Heart (tissue), 3 donors: ENCODE measurements around the genes PNPLA5, PNPLA3 and PARVG.

- RAMPAGE, long total RNA, 2 experiments, result no peak in any of the 2 experiments
These were observed 8.6 kb downstream of the BIK start for GRCh38 chr22:43118771-43119838.

DNA sequence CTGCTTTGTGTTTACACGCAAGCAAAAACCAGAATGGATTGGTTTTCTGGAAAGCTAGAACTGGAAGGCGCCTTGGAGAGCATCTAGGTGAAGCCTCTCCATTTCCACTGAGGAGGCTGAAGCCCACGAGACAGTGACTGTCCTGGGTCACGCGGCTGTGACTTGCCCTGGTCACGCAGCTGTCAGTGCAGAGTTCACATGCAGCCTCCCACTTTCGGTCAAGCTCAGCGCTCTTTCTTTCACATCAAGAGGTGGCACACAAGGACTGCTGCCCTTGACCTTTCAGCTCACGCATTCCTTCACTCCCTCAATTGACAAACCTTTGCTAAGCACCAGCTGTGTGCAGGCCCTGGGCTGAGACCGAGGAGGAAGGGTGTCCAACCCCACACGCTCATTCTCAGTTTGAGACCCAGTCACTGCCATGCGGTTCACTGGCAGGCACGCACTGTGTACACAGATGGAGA lies 70.4 kb downstream of the SCUBE1 start:
- RAMPAGE, long total RNA, 2 experiments, result no peak in any of the 2 experiments

DNA sequence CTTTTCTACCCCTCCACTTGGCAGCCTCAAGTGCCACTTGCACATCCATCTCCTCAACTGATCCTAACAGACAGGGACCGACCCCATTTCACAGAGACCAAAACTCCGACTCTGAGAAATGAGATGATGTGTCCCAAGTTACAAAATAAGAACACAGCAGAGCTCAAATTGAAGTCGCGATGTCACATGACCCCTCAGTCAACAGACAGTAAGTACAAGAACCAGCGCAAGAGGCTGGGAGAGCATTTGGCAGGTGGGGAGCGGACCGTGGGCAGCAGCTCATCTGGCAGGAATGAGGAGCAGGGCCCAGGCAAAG lies 34.4 kb downstream of the SCUBE1 start:
- RAMPAGE, long total RNA, 2 experiments, result no peak in any of the 2 experiments

DNA sequence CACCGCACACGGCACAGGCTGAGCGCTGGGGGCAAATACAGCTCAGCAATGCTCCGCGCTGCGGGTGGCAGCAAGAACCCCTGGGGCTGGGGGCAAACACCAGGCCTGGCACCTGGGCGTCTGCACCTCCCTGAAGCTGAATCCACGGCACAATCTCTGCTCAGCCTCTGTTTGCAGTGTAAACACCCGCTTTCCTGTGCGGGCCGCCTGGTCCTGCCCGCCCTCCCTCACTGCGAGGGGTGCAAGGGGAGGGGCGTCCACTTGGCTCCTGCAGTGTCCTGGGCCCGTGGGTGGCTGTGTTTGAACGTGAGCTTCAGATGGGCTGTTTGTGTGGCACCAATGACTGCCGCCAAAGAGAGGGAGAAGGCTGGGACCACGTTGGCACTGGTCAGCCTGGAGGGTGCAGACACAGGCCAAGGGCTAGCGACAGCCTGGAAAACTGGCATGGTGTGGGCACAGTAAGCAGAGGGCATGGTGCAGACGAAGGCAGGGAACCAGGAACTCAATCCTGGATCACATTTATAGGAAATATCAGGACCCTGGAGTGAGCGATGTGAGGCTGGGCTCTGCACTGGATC lies 14.7 kb upstream of the MPPED1 start:
- RAMPAGE, long total RNA, 2 experiments, result no peak in any of the 2 experiments

DNA sequence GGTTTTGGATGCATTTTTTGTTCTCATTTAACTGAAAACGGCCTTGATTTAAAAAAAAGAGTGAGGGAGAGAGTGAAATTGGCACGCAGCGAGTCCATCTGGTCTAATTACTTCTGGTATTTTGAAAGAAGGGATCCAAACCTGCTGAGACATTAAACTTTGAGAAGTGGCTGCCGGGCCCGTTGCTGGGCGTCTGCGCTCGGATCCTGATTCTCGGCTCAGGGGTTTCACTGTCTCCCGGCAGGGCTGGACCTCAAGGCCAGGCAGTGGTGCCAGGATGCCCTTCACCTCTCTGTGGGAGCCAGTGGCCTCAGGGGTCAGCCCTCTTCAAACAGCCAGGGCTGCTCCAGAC lies 70.3 kb downstream of the MPPED1 start:
- RAMPAGE, long total RNA, 2 experiments, result no peak in any of the 2 experiments

- RAMPAGE, long total RNA, 2 experiments, result no peak in any of the 2 experiments
These were observed 67.8 kb downstream of the EFCAB6 start for GRCh38 chr22:43744264-43744729.

DNA sequence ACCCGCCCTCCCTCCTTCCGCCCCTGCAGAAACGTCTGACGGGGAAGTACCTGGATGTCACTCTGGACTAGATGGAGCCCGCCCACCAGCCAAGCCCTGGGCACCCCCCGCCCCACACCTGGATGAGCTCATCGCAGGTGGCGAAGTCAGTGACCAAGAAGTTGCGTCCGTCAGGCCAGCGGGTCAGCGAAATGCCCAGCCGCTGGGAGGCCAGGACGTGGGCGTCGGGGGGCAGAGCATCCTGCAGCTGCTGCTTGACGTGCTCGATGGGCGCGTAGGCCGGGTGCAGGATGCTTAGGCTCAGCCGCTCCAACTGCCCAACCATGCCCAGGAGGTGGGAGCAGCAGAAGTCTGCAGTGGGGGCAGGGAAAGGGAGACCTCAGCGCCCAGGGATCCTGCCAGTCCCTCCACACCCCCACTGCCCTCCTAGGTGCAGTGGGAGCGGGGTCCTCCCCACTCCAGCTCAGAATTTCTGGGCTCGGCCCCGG lies 825 bp downstream of the PNPLA5 start:
- RAMPAGE, long total RNA, 2 experiments, result no peak in any of the 2 experiments

- RAMPAGE, long total RNA, 2 experiments, result no peak in any of the 2 experiments
These were observed at the start of gene PNPLA5 for GRCh38 chr22:43891432-43892258. Gene PNPLA5 (minus strand): TSS chr22:43892013.

DNA sequence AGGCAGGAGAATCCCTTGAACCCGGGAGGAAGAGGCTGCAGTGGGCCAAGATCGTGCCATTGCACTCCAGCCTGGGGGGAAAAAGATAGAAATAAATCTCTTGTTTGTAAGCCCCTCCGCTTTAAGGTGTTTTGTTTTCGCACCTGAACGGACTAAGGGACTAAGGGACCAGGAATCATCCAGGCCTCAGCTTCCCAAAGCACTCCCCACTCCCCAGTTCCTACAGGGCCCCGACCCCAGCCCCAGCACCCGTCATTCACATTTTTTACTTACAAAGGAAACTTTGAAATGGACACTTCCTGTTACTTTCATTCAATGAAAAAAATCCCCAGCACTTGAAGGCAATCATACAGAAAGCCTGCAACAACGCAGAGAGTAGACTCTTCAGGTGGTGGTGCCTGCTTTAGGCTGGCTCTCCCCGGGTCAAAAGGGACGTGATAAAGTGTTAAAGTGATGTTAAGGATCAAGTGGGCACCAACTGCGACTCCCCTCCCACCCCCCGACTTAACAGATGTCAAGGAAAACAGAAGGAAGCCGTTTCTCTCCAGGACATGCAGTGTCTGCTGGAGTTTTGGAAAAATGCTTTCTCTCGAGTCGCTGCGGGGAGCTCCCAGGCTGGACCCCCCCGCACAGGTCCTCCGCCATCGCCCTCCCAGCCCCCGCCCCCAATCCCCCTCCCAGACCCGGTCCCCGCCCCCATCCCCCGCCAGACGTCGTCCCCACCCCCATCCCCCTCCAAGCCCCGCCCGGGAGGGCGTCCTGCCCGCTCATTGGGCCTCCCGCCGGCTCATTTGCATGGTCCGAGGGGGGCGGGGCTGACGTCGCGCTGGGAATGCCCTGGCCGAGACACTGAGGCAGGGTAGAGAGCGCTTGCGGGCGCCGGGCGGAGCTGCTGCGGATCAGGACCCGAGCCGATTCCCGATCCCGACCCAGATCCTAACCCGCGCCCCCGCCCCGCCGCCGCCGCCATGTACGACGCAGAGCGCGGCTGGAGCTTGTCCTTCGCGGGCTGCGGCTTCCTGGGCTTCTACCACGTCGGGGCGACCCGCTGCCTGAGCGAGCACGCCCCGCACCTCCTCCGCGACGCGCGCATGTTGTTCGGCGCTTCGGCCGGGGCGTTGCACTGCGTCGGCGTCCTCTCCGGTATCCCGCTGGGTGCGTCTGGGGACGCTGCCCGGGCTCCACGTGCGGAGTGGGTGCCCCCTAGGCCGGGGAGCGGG lies at the start of gene PNPLA3:
Gene PNPLA3, plus strand, starts transcription at position 862 of the 1,220 bp plus-strand sequence.
- RAMPAGE, long total RNA, 2 experiments, result no peak in any of the 2 experiments

DNA sequence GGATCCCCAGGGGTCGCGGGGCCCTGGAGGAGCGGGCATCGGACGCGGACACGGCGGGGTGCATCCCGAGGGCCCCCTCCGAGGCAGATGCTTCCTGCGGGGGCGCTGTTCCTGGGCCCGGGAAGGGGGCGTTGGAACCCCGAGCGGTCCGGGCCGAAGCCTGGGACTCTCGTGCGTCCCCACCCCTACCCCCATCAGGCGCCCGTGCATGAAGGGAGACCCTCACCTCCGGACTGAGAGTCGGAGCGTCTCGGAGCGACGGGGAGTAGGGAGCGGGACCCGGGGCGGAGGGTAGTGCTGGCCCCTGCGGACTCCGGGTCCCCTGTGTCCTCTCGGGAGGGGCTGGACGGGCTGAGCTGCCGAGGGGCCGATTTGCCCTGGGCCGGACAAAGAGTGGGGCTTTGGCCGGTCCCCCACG lies 568 bp downstream of the PNPLA3 start:
- RAMPAGE, long total RNA, 2 experiments, result no peak in any of the 2 experiments

GRCh38 chr22:44049304-44050198 lies 25.4 kb downstream of the PARVB start:
- RAMPAGE, long total RNA, 2 experiments, result no peak in any of the 2 experiments

DNA sequence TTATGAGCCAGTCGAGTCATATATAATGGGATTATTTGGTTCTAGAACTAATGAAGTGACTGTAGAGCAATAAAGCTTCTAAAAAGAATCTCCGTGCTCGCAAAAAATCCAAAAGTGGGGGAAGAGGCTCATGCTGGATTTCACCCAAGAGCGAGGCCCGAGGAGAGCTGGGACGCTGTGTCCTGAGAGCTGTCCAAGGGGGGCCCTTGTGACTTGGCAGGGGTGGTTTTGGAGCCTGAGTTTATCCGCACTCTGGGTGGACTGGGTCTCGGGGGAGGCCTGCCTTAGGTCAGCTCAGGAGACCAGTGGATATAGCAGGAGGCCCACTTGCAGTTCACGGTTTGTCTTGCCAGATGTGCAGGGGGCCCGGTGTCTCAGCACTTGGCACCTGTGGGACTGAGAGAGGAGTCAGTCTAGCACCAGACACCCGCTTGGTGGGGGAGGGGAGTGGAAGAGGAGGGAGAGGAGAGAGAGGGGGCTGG lies 33.2 kb downstream of the PARVB start:
- RAMPAGE, long total RNA, 2 experiments, result no peak in any of the 2 experiments

DNA sequence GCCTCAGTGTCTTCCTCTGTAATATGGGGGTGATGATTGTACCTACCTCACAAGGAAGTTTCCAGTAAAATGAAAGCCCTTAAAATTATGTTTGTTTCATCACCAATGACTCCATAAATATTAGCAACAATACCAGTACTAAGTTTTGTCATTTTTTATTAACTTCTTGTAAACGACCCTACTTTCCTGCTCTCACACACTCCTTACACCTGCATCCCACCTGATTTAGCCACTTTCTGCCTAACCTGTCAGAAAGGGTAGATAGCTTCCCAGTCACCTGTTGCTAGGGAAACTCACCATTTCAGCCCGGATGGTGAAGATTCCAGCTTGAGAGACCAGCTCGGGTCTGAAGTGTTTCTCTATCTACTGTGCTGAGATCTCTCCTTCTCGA lies at the start of gene PARVG:
Gene PARVG, plus strand, starts transcription at position 325 of the 391 bp plus-strand sequence.
- RAMPAGE, long total RNA, 2 experiments, result no peak in any of the 2 experiments

DNA sequence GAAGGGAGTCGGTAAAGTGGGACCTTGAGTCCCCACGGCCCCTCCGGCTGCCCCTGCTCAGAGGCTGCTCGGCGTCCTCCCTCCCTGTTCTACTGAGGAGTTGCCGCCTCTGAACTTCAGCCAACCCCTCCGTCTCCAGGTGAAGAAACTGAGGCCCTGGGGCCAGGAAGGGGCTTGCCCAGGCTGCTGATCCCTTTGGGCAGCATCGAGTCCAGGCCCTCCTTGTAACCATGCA lies 1.2 kb downstream of the PARVG start:
- RAMPAGE, long total RNA, 2 experiments, result no peak in any of the 2 experiments

- RAMPAGE, long total RNA, 2 experiments, result no peak in any of the 2 experiments
These were observed 7.2 kb downstream of the PARVG start for GRCh38 chr22:44188026-44188313.

- RAMPAGE, long total RNA, 2 experiments, result no peak in any of the 2 experiments
These were observed 3.7 kb downstream of the SHISAL1 start for GRCh38 chr22:44308920-44309679.

GRCh38 chr22:44337557-44338142 lies 24.9 kb upstream of the SHISAL1 start:
- RAMPAGE, long total RNA, 2 experiments, result no peak in any of the 2 experiments

DNA sequence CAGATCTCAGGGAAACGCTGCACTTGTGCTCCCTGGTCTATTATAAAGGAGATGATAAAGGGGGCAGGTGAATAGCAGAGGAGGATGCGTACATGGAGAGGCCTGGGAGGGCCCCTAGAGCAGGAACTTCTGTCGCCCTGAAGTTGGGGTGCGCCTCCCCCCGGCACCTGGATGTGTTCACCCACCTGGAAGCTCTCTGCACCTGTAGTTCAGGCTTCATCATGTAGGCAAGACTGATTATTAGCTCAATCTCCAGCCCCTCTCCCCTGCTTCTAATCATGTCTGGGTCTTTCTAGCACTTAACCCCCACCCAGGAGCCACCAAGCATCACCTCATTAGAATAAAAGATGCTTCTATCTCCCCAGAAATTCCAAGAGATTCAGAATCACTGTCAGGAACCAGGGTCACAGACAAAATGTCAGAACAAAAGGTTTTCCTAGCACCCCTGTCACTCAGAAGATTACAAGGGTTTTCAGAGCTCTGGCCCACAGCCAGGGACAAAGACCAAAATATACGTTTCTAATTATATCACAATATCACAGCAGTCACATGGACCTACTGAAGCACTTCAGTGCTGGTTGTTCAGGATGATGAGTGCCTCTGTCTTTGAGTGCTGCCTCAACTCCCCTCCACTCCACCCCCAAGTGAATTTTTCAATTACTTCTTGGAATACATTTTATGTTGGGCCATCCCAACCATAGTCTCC lies 21.7 kb upstream of the RTL6 start:
- RAMPAGE, long total RNA, 2 experiments, result no peak in any of the 2 experiments

DNA sequence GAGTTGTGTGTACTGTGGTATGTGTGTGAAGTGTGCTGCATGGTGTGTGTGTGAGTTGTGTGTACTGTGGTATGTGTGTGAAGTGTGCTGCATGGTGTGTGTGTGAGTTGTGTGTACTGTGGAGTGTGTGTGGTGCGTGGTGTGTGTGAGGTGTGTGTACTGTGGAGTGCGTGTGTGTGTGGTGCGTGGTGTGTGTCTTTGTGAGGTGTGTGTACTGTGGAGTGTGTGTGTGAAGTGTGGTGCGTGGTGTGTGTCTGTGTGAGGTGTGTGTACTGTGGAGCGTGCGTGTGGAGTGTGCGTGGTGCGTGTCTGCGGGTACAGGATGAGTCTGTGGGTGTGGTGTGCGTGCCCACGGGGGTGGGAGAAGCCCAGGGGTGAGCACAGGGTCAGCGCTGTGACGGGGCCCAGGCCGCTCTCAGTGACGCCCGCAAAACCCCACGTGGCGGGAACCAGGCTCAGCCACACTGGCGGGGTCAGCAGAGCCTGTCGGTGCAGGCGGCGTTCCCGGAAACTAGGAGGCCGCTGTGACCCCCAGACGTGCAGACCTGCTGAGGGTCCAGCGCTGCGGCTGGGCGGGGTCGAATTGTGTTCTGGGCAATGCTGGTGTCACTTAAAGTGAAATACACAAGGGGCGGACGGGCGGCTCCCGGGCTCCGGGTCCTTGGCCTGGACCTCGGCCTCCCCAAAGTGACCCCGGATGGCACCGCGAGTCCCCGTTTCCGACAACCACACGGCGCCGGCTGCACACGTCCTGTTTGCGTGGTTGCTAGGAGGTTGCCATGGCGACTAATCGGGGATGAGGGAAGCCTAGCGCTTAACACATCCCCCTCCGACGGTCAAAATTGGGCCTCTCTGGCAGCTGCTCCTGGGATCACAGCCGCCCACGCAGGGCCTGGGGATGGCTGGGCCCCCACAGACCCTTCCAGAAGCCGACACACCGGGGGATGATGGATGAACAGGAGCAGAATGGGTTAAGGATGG lies 81.9 kb upstream of the PRR5 start:
- RAMPAGE, long total RNA, 2 experiments, result no peak in any of the 2 experiments

DNA sequence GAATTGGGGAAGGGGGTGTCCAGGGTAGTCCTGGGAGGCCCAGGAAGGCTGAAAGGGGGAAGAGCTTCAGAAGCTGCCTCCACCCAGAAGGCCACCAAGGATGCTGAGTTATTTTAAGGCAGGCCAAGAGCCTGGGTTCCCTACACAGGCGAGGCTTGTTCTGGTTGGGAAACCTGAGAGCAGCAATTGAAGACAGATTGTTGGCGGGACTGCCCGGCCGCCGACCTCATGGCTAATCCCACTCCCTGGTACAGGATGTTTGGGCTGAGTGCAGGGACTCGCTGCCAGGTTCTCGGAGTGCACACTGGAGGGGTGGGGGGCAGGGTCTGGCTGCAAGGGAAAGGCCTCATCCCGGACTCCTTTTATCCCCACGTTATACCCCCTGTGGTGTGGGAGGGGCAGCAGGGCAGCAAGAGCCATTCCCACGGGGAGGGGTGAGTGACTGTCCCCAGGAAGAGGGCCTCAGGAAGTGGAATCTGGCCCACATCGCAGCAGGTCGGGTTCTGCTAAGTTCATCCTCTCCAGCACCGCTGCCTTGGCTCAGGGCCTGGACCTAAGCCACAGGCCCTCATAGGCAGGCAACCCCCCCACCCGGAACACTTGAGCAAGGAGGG lies 43.6 kb upstream of the PRR5 start:
- RAMPAGE, long total RNA, 2 experiments, result no peak in any of the 2 experiments